T47D (cell line): ENCODE results near the gene MED31.

DNA sequence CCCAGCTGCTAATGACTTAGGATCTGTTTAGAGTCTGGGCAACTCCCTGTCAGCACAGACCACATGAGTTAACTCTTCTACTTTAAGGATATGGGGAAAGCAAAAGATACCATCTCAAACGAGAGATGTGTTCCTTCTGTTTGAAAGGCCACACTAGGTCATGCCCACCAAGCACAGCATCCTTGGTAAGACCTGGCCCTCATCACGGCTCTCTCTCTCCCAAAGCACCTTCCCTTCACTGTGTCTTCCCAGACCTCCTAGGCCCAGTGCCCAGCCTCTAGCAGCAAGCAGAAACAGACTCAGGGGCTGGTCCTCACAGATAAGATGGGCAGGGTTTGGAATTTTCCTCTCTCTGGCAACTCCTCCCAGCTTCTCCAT lies 108.5 kb downstream of the WSCD1 start:
- RRBS: no CpG with 5 or more reads among the region's 2 CpGs

DNA sequence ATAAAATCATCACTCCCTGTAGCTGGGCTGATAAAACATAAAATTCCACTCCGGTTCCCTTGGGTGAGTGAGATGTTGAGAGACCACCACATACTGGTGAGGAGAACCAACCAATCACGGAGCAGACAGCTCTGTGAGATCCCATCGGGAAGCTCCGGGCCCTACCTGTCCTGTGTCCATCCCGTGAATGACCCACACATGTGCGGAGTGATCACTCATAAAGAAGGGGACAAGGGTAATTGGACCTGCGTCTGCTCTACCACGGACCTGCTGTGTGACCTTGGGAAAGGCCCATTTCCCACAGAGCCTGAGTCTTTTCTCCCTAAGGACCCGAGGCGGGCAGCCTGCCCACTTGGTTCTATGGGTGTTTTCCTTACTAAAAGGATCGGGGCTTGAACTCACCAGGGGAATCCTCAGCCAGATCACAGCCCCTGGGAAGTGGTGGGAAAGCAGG lies 28.5 kb downstream of the AIPL1 start:
- RRBS: 61% methylated on average over 3 of the region's 11 CpGs

DNA sequence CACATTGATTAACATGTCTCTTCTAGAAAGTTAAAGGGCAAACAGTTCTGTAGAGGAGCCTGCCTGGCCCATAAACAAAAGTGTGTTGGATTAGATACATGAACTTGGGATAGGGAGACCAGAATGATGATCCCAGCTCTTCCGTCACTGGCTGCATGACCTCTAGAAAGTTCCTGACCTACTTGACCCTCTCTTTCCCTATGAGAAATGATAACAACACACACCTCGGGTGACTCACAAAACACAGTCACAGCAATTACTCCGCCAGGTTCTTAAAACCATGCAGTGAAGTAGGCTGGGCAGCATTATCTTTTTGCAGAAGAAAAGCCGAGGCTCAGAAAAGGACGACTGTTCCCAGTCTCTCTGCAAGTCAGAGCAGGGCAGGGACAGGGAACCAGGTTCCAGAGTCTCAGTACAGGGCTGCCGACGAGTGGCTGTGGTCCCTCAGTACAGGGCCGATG lies 32.2 kb downstream of the PIMREG start:
- RRBS: no CpG with 5 or more reads among the region's 8 CpGs

DNA sequence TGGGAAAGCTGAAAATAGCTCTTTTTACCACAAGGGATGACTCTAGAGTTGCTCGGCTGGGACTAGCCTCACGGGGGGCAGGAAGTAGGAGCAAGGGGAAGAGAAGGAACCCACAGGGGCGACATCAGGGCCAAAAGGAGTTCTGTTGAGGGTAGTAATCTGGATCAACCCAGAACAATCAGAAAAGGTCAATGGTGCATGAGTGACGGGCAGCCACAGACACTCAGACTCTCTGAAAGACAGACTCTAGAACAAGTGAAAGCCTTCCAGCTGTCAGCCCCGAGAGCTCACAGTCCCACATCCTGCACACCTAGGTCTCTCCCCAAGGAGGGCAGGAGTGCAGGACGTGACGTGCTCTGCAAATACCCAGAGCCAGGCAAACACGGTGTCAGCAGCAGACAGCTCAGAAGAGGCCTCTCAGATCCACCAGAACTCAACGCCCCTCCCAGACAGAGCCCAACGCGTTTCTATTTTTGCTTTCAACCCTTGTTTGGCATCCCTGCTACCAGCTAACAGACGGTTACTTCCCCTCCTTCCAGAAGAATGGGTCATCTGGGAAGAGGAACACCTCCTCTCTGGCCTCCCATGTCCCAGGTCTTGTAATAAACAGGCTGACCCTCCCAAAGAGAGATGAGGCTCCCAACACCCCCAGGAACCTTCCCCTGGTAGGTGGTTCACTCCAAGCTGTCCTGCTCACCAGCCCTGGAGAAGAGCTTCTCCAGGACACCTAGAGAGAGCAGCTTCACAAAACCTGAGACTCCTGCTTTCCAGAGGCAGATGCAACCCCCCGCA lies 7.7 kb downstream of the PITPNM3 start:
- RRBS: no CpG with 5 or more reads among the region's 13 CpGs

GRCh38 chr17:6555349-6556043 lies 859 bp downstream of the PITPNM3 start:
- RRBS: 17% methylated on average over 10 of the region's 46 CpGs

- RRBS: 0% methylated on average over 2 of the region's 22 CpGs
Observed at GRCh38 chr17:6639401-6639953, 1.0 kb downstream of the KIAA0753 start.

GRCh38 chr17:6651086-6652047 lies at the start of gene MED31:
MED31 (minus strand) TSS chr17:6651605.
- RRBS: 2% methylated on average over 30 of the region's 57 CpGs

GRCh38 chr17:6683150-6683660 lies 30.0 kb downstream of the SLC13A5 start:
- RRBS: no CpG with 5 or more reads among the region's 3 CpGs

DNA sequence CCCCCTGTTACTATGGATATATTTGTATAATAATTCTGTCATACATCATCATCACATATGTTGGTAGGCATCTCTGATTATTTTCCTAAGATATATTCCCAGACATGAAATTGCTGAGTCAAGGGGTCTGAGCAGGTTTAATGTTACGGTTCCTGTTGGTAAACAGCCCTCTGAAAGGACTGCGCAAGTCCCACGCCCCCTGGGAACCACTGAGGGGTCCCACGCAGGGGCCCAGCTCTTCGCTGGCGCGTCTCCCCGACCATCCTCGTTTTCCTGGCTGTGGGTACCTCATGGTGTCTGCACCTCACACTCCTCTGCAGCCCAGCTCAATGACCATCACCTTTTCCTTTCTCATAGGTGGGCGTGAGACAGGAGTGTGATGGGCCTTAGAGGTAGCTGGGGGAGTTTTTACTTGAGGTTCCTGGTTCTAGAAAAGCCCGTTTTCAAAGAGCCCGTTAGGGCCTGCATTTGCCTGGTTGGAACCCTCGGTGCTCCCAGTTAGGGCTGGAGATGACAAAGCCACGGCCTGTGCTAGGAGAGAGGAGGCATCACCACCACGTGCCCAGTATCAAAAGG lies 24.1 kb downstream of the SLC13A5 start:
- RRBS: no CpG with 5 or more reads among the region's 15 CpGs

- RRBS: no CpG with 5 or more reads among the region's 6 CpGs
Observed at GRCh38 chr17:6691499-6692060, 21.6 kb downstream of the SLC13A5 start.

DNA sequence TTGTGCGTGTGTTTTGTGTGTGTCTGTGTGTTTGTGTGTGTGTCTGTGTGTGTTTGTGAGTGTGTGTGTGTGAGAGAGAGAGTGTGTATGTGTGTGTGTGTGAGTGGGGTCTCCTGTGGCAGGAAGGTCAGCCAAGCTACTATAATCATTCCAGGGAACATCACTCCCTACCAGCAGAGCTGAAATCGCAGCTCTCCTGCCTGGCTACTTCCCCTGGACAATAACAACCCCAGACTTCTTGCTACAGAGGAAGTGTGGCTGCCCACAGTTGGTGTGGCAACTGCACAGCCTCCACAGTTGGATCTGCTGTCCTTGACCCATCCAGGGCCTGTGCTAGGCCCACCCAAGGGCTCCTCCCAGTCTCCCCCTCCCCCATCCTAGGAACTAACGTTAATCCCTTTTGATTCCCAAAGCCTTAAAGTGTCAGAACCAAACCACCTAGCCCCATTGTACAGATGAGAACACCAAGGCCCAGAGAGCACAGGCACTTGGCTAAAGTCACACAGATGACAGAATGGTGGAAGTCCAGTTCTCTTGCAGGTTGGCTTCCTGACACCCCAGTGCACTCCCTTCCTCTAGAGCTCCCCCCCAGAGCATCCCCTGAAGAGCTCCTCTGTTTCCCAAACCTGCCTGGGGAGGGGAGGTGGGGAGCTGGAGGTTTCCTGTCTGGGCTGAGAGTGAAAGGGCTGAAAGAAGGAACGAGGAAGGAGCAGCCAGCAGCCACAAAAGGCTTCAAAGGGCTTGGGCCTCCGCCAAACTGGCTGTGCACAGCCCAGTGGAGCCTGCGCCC lies 1.3 kb downstream of the SLC13A5 start:
- RRBS: no CpG with 5 or more reads among the region's 6 CpGs

GRCh38 chr17:6753508-6754050 lies 2.3 kb upstream of the XAF1 start:
- RRBS: no CpG with 5 or more reads among the region's 7 CpGs

DNA sequence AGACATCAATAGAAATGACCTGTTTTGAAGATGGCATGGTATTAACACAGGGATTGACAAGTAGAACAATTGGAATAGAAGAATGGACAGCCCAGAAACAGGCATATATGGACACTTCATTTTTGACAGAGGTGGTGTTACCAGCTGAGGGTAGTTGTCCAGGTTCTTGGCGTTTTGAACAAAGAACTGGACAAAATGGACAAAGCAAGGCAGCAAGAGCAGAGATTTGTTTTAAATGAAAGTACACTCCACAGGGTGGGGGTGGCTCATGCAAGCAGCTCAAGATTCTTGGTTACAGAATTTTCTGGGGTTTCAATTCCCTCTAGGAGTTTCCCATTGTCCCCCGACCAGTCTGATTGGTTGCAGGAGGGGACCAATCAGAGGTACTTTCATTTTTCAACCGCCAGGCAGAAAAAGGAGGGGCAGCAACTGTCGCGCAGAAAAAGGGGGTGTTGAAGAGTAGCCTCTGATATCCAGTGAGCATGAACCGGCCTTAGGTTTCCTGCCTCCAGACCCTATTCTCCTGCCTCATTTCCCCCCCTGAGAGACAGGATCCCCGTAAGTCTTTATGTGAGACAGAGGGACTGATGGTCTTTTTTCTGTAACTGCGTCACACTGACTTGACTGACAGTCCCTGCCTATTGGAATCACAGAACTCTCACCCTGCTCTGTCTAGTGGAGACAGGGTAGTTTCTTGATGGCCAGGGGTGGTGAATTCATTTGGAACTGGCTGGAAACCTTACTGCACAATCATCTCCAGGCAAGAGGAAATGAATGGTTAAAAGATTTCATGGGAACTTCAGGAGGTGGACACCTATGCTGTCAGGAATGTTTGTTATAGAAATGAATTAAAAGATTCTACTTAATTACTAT lies 59.4 kb upstream of the ALOX12 start:
- RRBS: no CpG with 5 or more reads among the region's 8 CpGs

DNA sequence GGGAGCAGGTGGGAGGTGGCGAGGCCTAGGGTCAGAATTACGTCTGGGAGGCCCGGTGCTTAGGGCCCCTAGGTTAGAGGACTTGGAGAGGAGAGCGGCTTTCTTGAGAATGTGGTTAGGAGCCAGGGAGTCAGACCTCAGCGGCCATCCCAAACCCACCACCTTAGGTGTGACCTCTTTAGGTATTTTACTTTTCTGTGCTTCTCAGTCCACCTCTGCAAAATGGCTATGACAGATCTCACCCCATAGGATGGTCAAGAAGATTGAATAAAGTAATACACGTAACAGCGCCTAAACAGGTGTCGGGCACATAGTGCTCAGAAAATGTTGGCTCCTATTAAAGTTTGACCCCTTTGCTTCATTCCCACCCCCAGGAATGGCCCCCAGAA lies 817 bp upstream of the C17orf49 start:
- RRBS: no CpG with 5 or more reads among the region's 8 CpGs

GRCh38 chr17:7017797-7018692 lies 3.5 kb downstream of the C17orf49 start:
- RRBS: no CpG with 5 or more reads among the region's 18 CpGs

DNA sequence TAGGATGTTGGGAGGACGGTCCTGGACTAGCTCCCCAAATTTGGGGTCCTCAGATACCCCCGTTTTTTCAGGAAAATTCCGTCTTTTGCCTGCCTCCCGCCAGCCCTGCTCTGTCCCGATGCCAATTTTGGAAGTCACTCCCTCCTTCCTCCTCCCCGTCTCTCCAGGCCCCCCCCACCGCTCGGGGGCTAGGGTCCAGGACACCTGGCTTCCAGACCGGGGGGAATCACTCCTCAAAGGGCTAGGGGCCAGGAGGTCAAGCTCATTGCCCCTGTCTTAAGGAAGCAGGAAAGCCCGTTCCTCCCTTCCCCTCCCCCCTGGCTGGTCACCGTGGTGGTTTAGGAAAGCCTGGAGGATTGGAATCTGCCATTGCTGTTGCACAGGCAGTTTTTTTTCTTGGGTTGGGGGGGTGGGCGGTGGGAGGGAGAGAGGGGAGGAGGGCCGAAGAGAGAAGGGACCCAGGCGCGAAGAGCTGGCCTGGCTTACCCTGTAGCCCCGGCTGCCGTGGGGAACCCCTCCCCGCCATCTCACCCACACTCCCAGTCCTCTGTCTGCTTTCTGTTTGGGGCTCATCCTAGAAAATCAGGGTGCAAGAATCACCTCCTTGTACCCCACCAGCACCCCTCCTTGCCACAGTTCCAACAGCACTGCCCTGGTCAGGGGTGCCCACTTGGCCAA lies 3.0 kb upstream of the BCL6B start:
- RRBS: no CpG with 5 or more reads among the region's 18 CpGs

- RRBS: 3% methylated on average over 7 of the region's 16 CpGs
Observed at GRCh38 chr17:7045890-7046652, 2.2 kb upstream of the SLC16A11 start.

GRCh38 chr17:7223752-7224735 lies 4.3 kb downstream of the ACADVL start:
- RRBS: no CpG with 5 or more reads among the region's 24 CpGs

DNA sequence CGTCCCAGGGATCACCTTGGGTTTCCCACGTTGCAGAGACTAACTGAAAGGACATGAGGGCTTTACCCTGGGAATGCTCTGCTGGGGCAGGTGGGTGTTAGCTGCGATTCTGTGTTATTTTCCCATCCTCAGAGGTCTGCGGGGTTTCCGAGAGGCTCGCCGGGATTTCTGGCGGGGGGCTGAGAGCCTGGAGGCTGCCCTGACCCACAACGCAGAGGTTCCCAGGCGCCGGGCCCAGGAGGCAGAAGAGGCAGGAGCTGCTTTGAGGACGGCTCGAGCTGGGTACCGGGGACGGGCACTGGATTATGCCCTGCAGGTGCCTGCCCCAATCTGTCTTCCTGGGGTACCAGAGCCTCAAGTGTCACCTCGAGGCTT lies 6.9 kb downstream of the ACAP1 start:
- RRBS: 39% methylated on average over 8 of the region's 16 CpGs

DNA sequence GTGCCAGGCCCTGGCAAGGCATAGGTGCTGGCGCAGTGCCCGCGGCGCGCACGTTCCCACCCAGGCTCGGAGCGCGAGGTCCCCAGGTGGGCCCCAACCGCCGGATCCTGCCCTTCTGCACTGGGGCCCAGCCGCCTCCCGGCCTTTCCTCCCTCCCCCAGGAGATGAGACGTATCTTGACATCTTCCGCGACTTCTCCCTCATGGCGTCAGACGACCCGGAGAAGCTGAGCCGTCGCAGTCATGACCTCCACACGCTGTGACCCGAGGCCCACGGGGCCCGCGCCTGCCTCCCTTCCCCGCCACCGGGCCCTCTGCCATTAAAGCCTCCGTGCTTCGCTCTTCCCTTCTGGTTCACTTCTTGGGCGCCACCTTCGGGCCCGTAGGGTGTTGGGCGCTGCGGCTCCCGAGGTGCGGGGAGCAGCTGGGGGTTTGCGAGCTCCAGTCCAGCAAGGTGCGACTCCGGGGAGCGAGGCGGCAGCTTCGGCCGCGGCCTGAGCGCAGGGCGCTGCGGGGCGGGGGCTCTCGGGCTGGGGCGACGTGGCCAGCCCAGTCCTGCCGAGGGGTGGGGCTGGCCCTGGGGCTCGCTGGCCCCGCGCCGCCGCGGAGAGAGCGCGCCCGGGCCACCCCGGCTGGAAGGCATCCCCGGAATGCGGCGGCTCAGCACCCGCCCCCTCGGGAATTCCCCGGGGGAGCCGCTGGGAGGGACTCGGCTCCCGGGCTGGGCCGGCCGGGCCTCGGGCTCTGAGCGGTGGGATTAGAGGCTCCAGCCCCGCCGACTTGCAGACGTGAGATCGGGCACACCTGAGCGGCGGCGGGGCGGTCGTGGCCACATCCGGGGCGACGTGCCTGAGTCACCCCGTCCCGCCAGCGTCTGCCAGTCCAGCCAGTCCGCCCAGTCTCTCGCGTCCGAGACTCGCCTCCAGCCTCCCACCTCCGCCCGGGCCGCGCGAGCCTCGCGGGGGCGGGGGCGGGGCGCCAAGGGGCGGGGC lies 533 bp upstream of the KCTD11 start:
- RRBS: 2% methylated on average over 48 of the region's 107 CpGs